Fibroblast of villous mesenchyme (primary cell): ENCODE measurements around a stretch of chr1.

DNA sequence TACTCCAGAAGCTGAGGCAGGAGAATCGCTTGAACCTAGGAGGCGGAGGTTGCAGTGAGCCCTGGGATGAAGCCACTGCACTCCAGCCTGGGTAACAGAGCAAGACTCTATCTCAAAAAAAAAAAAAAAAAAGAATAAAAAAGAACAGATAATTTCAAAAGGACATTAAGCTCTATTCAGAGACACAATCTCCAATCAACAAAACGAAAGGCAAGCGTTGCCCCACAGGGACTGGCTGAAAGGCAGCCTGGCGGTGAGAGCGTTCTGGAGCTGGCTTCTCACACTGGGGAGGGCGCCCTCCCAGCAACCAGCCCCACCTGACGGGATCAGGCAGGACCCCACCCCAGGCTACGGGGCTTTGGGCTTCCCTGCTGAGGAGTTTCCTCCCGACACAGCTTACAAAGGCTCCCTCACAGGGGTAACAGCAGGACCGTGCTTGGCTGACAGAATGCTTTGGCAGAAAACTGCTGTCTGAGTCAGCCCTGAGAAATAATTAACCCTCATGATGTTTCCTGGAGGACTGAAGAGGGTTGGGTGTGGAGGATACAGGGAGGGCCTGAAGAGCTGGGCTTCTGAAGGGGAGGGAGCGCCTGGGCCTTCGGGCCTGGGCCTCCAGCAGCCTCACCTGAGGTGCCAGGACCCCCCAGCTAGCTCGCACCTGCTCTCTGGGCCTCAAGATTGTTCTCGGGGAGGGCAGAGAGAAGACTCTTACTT lies 30.9 kb upstream of the SRP9 start:
- CAGE, long polyA plus RNA, result no peak

DNA sequence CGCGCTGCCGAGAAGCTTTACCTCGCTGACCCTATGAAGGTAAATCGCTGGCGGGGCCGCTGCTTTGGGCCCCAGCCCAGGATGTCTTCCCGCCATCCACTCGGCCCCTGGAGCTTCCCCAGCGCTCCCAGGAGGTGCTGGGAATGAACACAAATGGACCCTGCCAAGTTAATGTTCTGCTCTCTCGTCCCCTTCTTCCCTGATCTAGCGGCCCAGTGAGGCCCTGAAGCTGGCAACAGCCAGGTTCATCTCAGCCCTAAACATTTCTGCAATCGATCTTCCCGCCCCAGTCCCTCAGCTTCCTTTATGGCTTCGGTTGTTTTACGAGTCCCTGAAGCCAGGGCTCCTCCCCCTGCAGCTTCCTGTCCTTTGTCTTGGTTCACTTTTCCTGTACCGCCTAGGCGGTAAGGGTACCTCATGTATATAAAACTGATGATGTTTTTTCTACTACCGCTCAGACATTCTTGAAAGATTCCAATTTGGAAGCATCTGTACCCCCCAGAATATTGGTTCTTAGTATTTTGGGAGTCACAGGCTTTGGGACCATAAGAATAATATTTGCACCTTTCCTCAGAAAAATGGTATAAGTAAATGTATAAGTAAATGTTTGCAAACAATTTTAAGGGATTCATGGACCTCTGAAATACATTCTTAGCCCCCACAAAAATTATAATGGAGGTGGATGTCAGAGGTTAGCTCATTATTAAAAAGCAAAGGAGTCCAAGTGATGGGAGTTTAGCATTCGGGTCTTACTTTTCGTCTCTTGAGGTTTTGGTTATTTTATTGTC lies 542 bp downstream of the SRP9 start:
- CAGE, long polyA plus RNA, result no peak

DNA sequence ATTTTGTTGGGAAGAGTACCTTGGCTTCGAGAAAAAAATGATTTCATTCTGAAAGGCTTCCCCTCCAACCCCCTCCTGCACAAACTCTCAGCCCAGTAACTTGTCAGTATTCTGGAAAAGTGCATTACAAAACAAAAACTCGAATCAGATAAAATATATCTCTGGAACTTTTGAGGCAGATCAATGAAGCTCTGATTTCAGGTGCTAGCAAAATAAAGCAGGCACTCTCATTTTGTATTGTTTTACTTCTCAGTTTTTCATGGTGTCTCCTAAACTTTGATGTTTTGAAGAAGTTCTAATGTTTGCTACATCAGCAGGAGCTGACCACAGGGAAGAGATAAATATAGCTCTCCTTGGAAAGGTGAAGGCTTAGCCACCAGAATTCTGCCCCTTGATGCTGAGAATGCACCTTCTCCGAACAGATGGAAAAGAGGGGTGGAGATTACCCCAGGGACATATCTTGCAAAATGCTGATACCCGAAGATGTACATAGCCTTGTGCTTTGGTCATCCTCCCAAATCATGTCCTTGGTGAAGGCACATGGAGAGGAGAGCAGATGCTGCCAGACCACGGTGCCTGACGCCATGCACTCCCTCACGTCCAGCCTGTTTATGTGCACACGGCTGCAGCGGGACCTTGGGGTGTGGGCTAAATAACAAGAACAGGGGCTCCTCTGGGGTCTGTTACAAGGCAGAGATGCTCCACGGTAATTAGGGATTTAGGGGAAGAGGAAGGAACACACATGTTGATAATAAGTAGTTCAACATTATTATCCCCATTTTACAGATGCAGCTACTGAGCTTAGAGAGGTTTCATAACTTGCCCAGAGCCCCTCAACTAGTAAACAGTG lies 12.6 kb downstream of the EPHX1 start:
- CAGE, long polyA plus RNA, result no peak

DNA sequence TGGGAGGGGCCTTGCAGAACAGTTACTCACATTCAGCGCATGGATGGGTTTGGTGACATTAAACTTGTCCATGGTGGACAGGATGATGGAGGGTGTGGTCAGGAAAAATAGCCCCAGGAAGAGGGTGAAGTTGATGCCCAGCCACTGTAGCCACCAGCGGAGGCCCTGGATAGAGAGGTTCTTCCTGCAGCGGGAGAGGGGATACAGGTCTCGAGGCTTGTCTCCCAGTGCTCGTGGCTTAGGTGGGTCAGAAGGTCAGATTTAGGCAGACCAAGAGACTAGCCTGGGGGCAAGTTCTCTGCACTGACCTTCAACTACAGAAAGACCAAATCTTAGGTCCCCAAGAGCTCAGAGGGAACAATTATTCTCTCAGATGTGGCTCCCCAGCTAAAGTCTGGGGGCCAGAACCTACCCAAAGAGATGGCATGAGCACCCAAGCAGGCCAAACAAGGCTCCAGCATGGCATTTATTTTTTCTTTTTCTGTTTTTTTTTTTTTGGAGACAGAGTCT lies 23.0 kb downstream of the TMEM63A start:
- CAGE, long polyA plus RNA, result no peak

- CAGE, long polyA plus RNA, result no peak
These were observed 1.2 kb downstream of the TMEM63A start for GRCh38 chr1:225880979-225881324.

- CAGE, long polyA plus RNA, result no peak
These were observed 615 bp downstream of the TMEM63A start for GRCh38 chr1:225881325-225882205.

DNA sequence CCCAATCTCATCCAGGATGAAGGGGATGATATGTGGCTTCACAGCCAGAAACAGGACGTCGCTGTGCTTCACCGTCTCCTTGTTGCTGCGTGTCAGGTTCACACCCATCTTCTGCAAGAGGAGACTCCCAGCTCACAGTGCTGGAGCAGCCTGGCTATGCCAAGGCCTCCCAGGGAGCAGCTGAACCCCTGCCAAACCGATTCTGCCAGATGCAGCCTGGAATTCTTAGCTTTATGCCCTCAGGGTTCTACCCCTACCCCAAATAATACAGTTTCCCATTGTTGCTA lies 1.8 kb downstream of the PYCR2 start:
- CAGE, long polyA plus RNA, result no peak

GRCh38 chr1:226075917-226076239 lies 13.4 kb downstream of the H3-3A start:
- CAGE, long polyA plus RNA, result no peak

DNA sequence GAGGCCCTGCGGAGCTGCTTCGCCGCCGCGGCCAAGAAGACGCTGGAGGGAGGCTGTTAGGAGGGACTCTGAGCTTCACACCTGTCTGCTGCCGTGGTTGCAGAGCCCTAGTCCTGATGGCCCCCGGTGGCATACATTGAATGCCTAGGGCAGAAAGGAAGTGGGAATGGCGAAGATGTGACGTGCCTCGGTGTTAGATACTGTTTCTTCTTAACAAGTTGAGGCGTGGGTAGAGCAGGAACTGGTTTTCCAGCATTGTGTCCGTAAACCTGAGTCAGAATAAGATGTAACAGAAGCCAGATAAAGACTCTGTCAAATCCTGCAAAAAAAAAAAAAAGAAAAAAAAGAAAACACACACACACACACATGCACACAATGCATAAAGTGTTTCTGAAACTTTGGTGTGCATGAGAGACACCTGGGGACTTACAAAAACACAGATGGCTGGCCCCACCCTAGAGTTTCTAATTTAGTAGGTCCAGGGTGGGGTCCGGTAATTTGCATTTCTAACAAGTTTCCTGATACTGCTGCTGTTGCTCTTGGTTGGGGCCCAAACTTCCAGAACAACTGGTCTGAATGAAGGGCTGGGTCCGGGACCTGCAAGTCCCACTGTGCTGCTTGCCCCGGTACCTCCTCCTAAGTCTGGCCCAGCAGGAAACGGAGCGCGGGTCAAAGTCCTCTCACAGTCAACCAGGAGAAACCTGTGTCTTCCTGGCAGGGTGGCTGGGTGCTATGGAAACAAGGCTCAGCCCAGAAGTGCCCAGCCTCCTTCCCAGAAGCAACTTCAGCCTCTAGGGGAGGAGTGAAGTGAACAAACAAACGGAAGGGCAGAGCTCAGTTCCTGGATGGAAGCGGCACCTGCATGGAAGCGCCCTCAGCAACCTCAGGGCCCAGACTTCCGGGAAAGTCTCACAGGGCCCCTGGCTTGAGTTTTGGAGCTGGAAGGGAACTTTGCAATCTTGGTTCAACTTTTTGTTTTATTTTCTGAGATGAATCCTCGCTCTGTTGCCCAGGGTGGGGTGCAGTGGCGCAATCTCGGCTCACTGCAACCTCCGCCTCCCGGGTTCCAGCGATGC lies 58.9 kb downstream of the ACBD3 start:
- CAGE, long polyA plus RNA, result no peak

GRCh38 chr1:226153365-226154255 lies 32.9 kb downstream of the ACBD3 start:
- CAGE, long polyA plus RNA, result no peak

GRCh38 chr1:226333228-226333977 lies 24.4 kb upstream of the LIN9 start:
- CAGE, long polyA plus RNA, result no peak

- CAGE, long polyA plus RNA, result no peak
These were observed 38.7 kb downstream of the PARP1 start for GRCh38 chr1:226369091-226369624.

- CAGE, long polyA plus RNA, result no peak
These were observed 29.0 kb upstream of the PARP1 start for GRCh38 chr1:226436743-226437534.

DNA sequence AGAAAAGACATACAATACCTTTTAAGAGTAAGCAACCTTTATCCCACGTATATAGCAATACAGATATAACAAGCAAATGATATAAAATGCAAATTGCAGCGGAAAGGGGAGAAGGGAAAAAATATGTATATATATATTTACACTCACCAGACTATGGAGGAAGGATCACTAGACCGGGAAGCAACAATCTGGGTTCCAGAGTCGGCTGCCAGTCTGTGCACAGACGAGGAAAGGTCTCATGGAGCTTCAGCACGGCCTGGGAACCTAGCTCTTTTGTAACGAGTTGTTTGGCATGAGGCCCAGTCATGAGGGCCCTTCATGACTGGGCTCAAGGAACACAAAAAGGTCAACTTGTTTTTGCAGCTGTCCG lies 6.1 kb upstream of the STUM start:
- CAGE, long polyA plus RNA, result no peak

DNA sequence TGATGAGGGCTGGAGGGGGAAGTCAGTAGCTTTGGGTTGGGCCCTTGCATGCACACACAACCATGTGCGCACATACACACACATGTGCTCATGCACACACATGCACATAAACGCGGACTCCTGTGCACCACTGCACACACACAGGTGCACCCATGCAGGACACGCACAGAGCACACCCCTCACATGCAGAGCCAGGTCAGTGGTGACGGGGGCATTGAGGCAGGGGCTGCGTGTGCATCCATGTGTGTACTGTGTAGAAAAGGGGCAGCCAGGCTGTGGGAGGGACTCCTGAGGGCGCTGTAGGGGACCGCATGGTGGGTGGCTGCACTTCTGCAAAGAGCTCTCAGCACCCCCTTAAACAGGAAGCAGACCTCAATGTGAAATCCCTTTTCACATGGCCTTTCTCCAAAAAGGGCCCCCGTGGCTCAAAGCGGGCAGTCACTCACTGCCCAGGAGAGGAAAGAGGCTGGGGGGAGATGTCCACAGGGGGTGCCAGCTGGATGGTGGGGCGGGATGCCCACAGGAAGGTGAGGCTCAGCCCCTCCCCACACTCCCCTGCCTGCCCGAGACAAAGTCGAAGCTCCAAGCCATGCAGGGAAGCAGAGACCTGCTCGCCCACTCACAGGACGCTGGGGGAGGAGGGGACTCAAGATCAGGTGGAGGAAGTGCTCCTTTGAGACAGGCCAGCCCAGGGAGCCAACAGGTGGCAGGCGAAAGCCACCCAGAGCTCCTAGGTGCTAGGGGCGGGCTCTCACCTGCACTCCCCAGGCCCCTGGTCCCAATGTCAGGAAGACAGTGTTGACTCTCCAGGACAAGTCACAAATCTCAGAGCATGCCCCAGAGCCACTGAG lies 95.1 kb downstream of the ITPKB start:
- CAGE, long polyA plus RNA, result no peak

DNA sequence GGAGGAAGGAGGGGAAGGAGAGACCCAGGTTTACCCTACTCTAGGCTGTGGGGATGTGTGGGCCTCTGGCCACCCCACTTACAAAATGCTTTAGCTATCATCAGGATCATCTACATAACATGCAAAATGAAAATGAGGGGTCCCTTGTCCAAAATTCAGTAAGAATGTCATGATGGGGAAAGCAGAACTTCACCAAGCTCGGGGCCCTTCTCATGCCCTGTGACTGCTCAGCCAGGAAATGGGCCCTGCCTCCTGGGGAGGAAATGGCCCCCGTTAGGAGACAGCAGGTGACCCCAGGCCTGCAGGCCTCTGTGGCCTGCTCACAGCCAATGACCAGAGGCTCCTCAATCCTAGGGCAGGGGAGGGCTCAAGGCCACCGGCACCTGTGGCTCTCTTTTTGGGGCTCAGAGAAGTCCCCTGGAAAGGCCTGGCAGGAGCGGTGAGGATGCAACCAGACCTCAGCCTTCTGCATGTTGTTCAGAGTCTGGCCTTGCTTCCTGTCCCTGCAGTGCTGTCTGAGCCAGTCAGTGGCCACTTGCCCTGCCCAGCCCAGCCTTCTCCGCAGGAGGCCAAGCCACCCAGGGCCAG lies 83.9 kb downstream of the ITPKB start:
- CAGE, long polyA plus RNA, result no peak

DNA sequence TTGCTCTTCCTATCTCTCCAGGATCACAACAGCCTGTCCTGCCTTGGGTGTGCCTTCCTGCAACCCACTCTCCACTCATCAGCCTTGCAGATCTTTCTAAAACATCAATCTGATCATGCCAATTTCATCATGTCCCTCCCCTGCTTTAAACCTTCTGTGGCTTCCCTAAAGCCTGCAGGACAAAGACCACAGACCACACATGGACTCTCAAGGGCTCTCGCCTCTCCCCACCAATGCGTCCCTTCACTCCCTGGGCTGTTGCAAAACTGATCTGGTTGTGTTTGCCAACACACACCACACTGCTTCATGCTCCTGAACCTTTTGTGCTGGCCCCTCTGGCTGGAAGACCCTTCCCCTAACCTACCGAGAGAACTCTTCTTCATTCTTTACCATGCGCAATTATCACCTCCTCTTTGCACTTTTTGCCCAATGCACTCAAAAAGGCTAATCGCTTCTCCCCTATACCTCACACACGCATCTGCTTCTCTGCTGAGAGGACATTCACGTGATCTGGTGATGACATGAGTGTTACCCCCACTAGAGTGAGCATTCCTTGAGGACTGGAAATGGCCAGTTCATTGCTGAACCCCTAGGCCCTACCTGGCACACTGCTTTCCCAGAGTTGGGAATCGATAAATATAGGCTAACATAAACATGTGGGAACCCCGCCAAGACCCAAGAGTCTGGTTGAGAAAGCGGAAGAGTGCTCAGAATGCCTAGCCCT lies 72.2 kb downstream of the ITPKB start:
- CAGE, long polyA plus RNA, result no peak

- CAGE, long polyA plus RNA, result no peak
These were observed 62.0 kb downstream of the ITPKB start for GRCh38 chr1:226676907-226677694.

GRCh38 chr1:226682740-226683352 lies 56.2 kb downstream of the ITPKB start:
- CAGE, long polyA plus RNA, result no peak

DNA sequence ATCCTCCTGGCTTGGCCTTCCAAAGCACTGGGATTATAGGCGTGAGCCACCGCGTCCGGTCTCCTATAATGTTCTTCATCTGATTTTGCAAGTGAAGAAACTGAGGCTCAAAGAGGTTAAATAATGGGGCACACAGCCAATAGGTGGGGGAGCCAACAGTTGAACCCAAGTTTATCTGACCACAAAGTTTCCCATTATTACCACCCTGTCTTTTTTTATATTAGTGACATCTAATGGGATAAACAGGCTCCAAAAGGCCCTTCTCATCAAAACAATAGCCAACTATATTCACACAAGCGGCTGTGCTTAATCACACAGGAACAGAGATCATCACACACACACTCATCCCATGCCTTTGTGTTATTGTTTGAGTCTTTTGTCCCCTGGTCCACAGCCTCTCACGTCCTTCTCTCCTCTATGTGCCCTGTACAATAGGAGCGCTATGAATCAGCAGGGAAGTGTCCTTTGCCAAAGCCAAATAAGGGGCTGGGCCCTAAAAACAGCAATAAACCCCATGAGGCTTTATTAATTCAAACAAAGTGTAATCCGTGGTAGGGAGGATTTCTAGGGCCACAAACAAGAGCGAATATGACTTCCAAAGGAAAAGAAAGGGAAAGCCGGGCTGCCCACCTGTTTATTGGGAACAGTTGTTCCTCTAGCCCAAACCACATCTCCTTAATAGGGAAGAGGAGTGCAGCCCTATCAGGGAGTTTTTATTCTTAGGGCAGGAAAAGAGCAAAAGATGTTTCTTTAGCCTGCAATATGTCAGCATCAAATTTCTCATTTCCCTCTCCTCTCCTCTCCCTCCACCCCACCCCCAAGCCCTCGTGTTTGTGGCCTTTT lies 45.0 kb upstream of the ITPKB start:
- CAGE, long polyA plus RNA, result no peak